ENCODE data around the genes SEPTIN6, CT47A3, THOC2 and TEX13D.

DNA sequence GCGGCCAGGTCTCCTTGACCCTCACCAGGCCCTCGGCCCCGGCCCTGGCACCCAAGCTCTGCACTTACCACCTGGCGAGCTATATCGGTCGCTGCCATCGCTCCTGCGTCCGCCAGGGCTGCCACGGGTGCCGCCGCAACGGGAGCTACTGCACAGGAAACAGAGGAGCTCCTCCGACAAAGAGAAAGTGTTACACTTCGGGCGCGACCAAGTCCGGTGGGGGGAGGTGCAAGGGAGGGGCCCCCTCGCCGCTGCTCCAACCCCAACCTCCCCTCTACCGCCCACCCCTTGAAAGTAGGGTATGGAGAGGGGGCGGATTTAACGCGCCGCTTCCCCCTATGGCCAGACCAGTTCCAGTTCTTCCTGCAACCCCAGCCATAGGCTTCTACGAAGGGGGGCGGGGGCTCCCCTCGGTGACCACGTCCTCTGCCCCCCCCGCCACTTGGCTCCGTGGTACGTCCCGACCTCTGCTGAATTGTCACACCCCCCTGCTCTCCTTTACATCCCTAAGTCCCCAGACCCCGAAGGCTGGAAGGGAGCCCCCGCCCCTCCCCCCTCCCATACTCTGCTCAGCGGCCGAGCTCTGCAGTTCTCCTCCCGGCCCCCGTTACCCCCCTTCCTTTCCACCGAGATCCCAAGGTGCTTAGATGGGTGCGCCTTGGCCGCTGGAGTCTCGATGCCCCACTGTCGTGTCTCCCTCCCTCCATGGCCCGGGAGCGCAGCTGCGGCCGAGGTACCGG lies at the start of gene SEPTIN6:
TSS of gene SEPTIN6 (minus strand) at position 161 of the 740 bp plus-strand sequence.
- PRO-cap: bidirectional peak, plus-strand start at position 520 of the sequence, minus-strand start at position 161 of the sequence

DNA sequence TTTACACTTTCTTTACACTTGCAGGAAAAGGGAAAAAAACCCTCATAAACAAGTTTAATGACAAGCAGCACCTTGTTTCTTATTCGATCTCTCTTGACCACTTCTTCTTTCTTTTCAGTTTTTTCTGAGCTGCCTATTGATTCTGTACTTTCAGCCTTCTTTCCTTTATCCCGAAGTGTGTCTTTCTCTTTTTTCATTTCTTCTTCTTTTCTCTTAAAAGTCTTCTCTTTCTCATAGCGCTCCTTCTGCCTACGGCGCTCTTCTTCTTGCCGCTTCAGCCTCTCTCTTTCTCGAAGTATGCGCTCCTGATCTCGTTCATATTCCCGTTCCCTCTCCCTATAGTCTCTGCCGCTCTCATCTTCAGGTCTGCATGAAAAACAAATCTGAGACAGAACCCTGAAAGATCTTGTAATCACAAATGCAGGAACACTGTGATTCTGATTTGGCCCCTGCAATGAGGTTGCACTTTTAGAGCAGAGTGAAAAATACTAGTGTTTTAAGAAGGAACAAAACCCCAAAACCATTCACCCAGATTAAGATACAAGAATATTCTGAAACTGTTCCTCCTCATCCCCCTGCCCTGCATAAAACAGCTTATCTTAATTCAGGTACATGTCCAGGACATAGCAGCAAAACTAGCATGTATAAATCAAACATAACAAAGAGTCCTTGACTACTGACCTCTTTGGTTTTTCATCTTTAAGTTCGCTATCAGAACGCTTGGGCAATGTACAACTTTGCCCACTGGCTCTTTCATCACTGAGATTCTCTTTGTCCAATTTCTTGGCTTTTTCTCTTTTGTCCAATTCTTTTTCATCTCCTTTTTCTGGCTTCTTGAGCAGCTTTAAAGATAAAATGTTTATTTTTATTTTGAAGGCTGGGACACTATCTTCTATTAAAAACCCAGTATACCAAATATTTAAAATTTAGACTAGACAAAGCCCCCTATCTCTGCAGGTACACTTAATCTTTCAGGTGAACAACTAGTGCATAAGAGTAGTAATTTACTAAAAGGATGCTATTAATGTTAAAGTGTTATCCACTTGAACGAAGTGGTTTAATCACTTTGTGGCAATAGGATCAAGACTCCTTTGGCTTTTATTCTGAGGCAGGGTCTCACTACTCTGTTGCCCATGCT lies 14.7 kb downstream of the UPF3B start:
- PRO-cap: no peak

- PRO-cap: no peak
Observed at GRCh38 chrX:119841066-119841483, 11.7 kb downstream of the UPF3B start.

DNA sequence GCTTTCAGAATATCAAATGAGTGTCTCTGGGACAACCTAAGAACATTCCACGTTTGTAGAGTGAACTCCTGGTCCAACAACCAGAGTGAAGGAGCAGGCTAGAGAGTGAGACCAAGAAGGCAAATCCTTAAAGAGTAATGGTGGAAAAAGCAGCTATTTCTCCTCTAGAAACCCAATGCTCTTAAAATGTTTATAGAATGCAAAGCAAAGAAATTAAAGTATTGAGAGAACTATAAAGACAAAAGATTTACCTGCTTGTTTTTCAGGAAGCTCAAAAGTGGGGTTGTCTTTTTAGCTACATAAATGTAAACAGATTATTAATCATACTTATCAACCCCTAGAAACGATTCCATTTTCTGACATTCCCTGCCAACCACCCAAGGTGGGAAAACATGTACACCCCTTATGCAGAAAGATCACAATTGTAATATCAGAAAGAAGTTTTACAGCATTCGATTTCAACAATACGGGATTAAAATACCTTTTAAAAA lies 11.2 kb downstream of the UPF3B start:
- PRO-cap: no peak

- PRO-cap: no peak
Observed at GRCh38 chrX:119925500-119925860, 18.1 kb downstream of the NKAP start.

DNA sequence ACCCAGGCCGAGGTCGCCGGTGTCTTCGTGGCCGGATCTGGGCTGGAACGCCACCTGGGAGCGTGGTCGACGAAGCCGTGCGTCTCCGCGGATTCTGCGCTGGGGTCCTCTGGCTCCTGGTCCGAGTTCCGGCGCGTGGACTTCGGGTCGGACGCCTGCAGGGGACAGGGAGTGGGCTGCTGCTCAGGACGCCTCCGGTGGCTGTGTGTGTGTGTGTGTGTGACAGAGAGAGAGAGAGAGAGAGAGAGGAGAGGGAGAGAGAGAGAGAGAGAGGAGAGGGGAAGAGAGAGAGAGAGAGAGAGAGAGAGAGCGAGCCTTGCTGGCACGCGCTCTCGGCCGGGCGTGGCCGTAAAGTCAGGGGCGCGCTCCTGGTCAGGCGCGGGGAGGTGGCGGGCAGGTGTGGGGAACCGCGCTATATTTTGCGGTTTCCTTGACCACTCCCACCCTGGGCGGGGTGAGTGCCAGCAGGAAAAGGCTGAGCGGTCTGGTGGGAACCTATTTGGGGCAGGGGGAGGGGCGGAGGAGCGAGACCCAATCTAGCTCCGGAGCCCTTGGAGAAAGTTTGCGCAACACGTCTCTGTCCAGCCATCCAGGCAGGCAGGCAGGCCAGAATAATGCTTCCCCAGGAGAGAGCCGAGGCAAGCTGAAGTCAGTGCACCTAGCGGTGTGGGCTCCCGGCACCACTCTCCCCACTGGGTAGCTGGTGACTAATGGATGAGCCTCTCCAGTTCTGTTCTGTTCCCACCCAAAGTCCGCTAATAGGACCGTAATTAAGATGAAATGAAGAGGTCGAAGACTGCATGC lies 61.9 kb downstream of the RHOXF2B start:
- PRO-cap: no peak

GRCh38 chrX:120457510-120458302 lies 11.4 kb downstream of the LAMP2 start:
- PRO-cap: no peak

DNA sequence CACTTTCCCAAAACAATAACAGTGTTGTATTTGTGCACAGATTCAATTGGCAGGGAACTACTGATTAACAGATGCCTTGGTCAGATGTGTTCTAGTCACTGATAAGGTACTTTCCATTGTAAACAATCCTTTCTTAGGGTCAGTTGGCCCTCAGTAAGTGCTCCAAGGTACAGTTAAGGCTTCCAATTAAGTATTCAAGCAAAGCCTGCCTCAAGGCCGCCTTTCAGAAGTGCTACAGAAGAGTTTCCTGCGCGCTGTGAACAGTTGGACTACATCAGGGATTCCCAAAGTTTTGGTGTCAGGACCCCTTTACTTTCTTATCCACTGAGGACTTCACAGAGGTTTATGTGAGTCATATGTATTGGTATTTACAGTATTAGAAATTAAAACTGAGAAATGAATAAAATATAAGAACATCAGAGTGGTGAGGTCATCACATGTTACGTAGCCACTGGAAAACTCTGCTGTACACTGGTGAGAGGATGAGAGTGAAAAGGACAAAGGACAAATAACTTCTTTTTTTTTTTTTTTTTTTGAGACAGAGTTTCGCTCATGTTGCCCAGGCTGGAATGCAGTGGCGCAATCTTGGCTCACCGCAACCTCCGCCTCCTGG lies 2.7 kb downstream of the LAMP2 start:
- PRO-cap: no peak

- PRO-cap: no peak
Observed at GRCh38 chrX:120535801-120536154, 25.0 kb downstream of the CUL4B start.

DNA sequence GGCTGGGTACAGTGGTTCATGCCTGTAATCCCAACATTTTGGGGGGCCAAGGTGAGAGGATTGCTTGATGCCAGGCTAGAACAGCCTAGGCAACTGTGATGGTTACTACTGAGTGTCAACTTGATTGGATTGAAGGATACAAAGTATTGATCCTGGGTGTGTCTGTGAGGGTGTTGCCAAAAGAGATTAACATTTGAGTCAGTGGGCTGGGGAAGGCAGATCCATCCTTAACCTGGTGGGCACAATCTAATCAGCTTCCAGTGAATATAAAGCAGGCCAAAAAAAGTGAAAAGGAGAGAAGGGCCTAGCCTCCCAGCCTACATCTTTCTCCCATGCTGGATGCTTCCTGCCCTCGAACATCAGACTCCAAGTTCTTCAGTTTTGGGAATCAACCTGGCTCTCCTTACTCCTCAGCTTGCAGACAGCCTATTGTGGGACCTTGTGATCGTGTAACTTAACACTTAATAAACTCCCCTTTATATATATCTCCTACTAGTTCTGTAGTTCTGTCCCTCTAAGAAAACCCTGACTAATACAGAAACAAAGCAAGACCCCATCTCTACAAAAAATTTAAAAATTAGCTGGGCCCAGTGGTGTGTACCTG lies 13.1 kb downstream of the CUL4B start:
- PRO-cap: no peak

- PRO-cap: bidirectional peak, plus-strand start at chrX:120561715, minus-strand start at chrX:120561382
Observed at GRCh38 chrX:120561288-120561819, 592 bp upstream of the CUL4B start.

- PRO-cap: no peak
Observed at GRCh38 chrX:120752347-120753456, 122.8 kb upstream of the C1GALT1C1 start.

DNA sequence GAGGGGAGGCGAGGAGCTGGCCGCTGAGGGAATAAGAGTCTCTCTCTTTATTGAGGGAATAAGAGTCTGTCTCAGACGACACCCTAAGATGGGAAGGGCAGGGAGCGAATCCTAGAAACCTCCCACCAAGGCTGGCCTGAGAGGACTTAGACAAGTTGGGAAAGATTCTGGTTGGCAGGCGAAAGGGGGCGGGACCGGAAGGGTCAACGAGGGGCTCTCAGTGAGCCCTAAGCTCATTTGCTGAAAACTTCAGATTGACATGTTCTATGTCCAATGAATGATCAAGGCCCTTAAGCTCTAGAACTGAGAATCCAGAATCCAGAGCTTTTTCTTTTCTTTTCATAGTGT lies at the start of gene CT47A3:
TSS of gene CT47A3 (minus strand) at position 176 of the 348 bp plus-strand sequence.
- PRO-cap: no peak

DNA sequence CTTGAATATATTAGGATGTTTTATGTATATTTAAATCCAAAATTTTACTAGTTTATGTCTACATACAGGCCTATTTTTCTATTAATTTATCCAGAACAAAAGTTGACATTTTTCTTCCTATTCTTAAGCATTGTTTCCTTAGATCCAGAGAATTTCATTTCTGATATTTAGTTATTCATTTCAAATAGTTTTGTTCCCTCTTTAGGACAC lies 969.7 kb downstream of the GLUD2 start:
- PRO-cap: no peak

- PRO-cap: no peak
Observed at GRCh38 chrX:122840140-122840582, 343.9 kb upstream of the GRIA3 start.

GRCh38 chrX:123184704-123185079 lies 614 bp downstream of the GRIA3 start:
- PRO-cap: no peak

- PRO-cap: bidirectional peak, plus-strand start at chrX:123733159, minus-strand start at chrX:123733031
Observed at GRCh38 chrX:123732044-123733414, at the start of gene THOC2. Gene THOC2 (minus strand): TSS chrX:123733052.

DNA sequence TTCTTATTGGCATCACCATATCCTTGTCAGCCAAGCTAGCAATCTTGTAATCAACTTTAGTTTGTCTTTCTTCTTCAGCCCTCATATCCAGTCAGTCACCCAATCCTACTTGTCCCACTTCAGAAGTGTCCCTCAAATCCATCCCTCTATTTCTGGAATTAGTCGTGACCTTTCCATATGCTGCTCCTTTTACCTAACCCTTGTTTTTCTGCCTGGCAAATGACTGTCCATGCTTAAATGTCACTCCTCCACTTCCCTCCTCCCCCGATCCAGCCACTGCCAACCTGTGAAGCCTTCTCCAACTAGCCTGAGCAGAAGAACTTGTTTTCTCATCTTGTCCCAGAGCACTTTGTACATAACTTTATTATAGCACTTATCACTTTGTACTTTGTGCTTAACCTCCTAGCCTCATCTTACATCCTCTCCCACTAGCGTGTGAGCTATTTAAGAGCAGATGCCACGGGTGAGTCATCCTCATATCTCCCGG lies 46.6 kb downstream of the XIAP start:
- PRO-cap: no peak

- PRO-cap: no peak
Observed at GRCh38 chrX:124332306-124332983, at the start of gene TEX13D. Gene TEX13D (plus strand): TSS chrX:124332660.

DNA sequence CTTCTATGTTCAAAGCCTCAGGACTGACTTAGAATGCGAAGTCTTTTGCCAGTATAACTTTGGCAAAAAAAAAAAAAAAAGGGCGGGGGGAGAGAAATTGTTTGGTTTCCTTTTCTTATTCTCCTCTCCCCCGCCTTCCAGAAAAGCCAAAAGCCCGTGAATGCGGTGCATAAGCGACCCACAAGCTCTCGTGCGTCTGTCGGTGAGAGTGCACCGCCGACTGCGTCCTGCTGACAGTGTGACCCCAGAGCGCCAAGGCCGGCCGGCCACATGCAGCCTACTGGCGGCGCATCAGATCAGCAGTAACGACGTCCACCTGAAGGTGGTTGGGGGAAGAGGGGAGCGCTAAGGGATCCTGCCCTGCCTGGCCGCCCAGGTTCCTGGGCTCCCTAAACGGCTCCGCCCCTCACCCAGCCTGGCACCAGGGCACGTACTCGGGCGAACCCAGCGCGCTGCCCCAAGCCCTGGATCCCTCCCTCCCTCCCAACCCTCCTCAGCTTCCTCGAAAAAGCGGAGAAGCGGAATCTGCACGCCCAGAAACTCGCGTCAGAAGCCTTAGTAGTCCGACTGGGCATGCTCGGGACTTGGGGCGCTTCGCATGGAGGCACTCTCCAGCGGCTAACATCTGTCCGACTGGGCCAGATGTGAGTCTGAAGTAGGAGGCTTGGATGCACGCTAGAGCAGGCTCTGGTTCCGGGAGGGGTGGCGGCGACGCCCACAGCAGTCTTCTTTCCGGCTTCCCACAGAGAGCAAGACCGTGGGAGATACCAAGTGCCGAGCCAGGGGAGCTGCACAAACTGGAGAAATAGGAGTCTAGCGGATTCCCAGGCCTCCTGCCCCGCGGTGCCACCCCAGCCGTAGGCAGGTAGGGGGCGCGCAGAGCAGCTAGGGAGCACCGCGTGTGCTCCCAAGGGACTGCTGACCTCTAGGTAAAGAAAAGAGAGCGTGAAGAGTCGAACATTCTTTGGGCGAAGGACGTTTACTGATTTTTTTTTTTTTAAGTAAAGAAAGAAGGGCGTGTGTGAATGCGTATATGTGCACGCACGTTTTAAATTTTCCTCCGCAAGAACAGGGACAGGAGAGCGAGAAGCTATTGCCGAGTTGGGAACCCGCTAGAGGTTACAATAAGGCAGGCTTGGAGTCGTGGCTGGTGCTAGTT lies 114.4 kb upstream of the TEX13C start:
- PRO-cap: unidirectional peak, minus-strand start at position 391 of the sequence